Colon Carcinoma Metastatic in the Brain (tissue), 2 donors: Measurements from ENCODE around the gene NUP153.

- PRO-cap, 2 experiments = no peak in any of the 2 experiments
Observed at GRCh38 chr6:16591690-16592602, 169.3 kb downstream of the ATXN1 start.

- PRO-cap, 2 experiments = no peak in any of the 2 experiments
Observed at GRCh38 chr6:16712101-16712691, 49.1 kb downstream of the ATXN1 start.

DNA sequence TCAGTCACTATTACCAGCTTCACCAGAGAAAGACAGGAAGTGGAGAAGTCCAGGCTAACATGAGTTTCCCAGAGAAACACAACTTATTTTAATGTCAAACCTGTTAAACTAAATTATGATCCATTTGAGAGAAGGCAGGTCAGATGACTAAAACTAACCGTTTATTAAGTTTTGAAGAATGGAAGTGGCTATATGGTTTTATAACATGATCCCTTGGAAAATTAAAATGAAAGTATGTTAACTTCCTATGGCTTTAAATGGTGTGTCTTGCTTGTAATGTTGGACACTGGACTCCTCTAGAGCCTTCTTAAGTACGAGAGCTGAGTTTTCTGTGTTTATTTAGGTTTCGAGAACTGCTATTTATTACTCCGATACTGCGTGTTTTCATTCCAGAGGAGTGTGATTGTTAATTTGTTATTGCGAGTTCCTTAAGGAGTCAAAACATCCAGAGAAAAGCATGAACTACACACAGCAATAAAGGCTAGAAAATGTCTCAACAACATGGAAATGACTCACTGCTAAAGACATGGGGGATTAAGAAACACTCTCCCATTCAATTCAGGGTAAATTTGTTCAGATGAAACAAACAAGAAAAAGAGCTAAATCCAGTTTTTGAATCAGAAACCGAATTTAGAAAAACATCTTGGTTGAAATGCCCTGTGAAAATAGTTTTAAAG is 36.2 kb downstream of the ATXN1 start:
- PRO-cap, 2 experiments = no peak in any of the 2 experiments

DNA sequence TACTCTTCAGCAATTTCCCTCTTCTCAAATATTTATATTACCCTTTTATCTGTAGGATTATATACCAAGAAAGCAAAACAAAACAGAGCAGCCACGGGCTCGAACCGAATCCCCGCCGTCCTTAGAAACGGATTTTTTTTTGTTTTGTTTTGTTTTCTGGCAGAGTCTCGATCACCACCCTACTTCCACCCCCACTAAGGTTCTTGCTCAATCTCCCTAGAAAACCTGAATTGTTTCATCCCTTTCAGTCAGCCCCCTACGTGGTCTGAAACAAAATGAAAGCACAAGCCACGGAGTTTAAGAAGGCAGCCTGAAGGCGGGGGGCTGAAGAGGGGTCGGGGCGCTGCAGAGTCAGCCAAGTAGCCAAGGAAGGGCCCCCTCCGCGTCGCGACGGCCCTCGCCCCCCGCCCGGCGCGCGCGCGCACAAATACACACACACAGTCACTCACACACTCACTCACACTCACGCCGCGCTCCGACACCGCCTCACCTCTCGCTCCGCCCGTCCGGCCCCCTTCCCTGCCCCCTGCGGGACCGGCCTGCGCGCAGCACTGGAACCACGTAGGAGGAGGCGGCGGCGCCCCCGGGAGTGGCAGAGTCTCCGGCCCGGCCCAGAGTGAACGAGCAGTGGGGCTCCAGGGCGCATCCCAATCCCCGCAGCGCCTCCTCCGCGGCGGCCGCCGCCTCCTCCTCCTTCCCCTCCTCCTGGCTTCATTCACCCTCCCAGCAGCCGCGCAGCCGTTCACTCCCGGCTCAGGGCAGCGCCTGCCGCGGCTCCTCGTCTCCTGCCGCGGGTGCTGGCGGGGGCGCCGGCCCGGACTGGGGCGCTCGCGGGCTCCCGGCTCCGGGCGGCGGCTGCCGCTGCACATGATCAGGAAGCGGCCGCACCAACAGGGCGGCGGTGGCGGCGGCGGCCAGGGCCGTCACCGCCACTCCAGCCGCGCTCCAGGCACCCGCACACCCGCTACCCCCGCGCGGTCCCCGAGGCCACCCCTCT is 1.4 kb downstream of the ATXN1 start:
- PRO-cap, 2 experiments = peak in 2 of 2 experiments; most common plus-strand start position 460 of the sequence (in 1); most common minus-strand start position 492 of the sequence (in 2)

- PRO-cap, 2 experiments = no peak in any of the 2 experiments
Observed at GRCh38 chr6:17015529-17016639, 86.0 kb upstream of the STMND1 start.

- PRO-cap, 2 experiments = no peak in any of the 2 experiments
Observed at GRCh38 chr6:17603993-17604269, 3.8 kb downstream of the FAM8A1 start.

- PRO-cap, 2 experiments = peak in 2 of 2 experiments; most common minus-strand start chr6:17706868 (in 2)
Observed at GRCh38 chr6:17706714-17706990, at the start of gene NUP153. Gene NUP153, minus strand, starts transcription at chr6:17706925.

DNA sequence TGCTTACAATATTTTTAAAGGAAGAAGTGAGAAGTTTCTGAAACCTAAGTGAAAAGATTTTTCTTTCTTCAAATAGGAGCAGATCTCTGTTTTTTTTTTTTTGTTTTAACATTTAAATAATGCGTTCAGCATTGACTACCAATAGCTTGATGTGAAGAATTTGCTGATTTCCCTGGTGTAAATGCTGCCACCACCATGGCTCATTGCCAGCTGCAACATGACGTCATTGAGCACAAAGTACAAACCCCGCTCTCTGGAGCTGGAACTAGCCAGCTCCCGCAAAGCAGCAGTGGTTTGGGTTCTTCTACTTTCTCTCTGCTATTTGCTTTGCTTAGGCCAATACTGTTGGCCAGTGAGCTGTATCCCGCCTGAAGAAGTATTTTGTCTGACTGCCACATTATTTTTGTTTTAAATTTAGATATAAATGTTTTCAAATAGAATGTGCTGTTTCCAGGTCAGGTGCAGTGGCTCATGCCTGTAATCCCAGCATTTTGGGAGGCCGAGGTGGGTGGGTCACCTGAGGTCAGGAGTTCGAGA is 47.3 kb upstream of the KIF13A start:
- PRO-cap, 2 experiments = no peak in any of the 2 experiments

DNA sequence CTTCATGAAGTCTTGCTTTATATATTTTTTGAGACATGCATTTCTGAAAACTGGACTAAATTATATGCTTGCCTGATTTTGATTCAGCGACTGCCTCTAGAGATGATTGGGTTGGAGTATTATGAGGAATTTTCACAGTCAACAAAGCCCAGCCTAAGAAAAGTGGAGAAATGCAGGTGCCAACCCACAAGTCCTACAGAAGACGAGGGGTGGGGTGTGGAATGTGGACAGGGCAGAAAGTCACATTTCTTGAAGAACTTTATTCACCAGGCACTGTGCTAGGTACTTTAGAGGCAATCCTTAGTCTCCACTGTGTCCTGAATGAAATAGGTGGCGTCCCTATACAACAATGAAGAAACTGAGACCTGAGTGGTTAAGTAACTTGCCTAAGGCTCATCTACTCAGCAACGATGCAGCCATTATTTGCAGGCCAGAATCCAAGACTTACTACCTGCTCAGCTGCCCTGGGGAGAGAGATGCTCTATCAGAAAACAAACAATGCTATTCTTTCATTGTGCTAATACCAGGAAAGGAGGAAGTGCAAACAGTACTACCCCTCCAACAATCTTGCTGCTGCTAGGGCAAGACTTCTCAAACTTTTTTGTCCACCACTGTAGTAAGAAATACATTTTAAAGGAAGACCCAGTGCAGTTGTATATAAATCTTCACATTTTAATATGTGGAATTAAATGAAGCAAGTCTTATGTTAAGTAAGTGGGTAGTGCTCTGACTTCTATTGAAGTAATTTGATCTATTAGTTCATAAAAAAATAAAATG is 106.4 kb downstream of the RNF144B start:
- PRO-cap, 2 experiments = no peak in any of the 2 experiments

GRCh38 chr6:18584982-18585430 is 197.9 kb downstream of the RNF144B start:
- PRO-cap, 2 experiments = peak in 1 of 2 experiments; most common minus-strand start chr6:18585046 (in 1)

DNA sequence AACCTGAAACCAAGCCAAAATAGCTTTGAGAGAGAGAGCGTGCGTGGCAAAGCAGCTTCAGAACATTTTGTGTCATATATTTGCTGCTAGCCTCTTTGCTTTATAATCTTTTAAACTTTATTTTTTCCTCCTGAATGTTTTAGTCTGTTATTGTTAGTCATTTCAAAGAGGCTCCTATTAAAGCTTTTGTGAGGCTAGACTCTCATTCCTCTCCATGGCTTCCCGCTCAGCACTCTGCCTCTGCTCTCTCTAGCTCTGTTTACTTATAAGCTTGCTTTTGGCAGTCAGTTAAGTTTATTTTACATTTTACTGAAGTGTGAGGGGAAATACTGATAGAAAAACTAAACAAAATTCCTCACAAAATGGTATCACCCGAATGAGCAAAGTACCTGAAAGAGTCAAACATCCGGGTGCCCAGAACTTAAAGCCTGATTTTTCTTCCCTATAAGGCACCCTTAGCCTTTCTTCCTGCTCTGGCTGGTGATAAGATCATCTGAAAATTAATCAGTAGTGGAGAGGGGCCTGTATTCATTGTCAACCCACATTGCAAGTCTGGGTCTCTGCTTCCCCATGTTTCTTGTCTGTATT is 605.0 kb upstream of the ID4 start:
- PRO-cap, 2 experiments = no peak in any of the 2 experiments

GRCh38 chr6:19806384-19806770 is 30.8 kb upstream of the ID4 start:
- PRO-cap, 2 experiments = no peak in any of the 2 experiments

DNA sequence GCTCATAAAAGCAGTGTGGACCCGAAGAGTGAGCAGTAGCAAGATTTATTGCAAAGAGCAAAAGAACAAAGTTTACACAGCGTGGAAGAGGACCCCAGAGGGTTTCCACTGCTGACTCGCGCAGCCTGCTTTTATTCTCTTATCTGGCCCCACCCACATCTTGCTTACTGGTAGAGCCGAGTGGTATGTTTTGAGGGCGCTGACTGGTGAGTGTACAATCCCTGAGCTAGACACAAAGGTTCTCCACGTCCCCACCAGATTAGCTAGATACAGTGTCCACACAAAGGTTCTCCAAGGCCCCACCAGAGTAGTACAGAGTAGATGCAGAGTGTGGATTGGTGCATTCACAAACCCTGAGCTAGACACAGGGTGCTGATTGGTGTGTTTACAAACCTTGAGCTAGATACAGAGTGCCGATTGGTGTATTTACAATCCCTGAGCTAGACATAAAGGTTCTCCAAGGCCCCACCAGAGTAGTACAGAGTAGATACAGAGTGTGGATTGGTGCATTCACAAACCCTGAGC is 16.6 kb downstream of the ID4 start:
- PRO-cap, 2 experiments = no peak in any of the 2 experiments

DNA sequence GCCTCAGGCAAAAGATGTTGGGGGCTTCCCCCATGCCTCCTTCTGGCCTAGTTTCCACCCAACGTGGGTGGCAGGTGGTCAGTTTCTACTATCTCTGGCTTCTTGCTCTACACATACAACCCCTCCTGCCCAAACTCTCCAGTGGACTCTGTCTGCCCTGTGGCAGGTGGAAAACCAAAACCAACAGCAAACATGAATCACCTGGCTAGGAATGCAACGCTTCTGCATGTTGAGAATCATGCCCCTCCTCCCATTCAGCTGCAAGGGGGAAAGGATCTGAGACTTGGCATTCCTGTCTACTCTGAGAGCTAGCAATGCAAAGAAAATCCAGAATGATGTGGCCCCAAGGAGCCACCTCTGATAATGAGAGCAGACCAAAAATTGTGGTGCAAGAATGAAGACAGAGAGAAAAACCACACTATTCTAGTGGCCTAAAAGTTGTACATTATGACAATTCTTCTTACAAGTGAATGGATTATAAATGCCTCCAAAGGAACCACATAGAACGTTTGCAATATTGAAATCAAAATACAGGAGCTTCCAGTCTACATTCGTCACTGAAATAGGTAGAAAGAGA is 94.6 kb downstream of the MBOAT1 start:
- PRO-cap, 2 experiments = no peak in any of the 2 experiments

GRCh38 chr6:20200761-20201413 is 11.4 kb downstream of the MBOAT1 start:
- PRO-cap, 2 experiments = no peak in any of the 2 experiments

GRCh38 chr6:20203487-20204576 is 8.4 kb downstream of the MBOAT1 start:
- PRO-cap, 2 experiments = no peak in any of the 2 experiments

DNA sequence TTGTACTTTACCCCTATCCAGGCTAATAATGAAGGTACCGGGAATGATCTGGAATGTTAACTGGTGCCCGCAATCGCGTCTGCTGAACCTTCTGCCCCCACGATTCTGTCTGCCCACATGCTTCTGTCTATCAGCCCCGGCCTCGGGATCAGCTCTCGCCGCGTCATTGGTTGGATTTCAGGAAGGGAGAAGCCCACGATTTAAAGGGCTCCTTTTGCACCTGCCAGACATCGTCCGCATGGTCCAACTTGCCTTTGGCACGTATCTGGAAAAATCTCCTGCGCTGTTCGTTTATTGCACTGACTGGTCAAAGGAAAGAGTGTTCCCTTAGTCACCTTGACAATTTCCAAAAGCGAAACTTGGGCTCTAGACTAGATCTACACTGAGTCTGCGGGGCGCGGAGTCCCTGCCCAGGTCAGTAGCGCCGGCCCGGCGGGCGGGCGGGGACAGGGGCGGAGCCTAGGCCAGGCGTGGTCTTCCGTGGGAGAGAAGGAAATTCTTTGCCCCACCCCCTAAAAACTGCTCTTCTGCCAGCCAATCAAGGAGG is 510 bp upstream of the E2F3 start:
- PRO-cap, 2 experiments = peak in 2 of 2 experiments; most common plus-strand start position 166 of the sequence (in 1); most common minus-strand start position 84 of the sequence (in 1)

DNA sequence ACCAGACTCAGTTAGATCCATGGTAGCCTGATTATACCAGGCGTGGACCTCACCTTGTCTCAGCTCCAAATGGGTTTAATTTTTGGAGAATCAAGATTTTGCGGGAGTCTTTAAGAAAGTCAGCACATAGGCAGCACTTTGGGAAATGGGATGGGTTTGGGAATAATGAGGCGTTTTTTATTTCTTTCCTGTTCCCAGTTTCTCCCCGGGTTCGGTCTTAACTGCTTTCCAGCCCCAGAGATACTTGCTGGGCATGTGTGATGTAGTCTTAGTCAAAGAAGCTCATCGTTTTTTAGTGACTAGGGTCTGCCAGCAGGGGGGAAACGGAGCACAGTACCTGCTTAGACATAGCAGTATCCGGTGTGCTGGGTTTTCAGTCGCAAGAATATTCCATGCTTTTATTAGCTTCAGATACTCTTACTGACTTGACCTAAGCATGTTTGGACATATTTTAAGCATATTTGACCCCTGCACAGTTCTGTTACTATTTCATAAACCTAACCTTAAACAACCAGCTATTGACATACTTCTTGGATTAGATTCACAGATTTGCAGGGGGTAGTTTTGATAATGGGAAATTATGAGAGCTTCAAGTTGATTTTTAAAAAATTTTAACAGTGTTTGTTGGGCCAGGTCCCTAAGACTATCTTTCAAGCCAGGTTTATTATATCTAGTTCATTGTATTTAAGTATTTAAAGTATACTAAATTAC is 2.9 kb downstream of the E2F3 start:
- PRO-cap, 2 experiments = no peak in any of the 2 experiments

DNA sequence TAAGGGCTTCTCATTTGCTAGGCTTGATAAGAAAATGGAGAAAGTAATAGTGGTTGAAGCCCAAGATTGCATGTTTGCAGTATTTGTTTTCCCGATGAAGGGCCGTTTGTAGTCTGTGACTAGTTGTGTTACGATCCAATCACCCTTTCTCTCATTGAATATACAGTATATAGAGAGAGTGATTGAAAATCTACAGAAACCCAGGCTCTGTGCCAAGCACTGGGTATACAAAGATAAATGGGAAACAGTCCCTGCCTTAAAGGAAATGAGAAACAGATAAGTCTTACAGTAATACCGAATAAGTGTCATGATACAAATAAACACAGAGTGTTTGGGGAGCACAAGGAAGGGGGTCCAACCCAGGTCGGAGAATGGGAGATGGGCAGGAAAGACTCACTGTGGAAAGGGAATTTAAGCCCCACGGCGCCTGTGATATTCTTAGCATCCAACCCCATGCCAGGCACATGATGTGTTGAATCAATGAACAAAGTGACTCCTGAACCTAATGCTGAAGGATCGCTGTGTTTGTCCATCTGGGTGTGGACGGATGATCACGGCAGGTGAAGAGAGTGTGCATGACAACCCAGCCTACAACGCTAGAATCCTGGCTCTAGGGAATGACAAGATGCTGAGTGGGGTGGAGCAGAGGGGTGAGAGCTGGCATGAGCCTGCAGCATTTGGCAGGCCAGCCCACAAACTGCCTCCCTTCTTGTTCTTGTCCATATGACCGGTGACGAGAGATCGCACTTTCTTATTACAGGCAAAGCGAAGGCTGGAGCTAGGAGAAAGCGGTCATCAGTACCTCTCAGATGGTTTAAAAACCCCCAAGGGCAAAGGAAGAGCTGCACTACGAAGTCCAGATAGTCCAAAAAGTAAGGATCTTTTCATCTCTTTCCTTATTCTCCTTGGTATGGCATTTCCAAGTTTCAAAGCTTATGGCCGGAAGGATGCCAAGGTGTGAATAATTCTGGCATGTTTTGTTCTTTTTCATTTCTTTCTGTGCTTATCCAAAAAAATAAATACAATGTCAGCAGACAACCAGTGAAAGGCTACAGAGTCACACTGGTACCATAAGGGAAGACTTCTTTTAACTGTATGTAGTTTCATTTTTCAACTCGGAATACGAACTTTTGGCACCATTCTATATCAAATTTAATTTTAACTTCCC is 54.8 kb upstream of the CDKAL1 start:
- PRO-cap, 2 experiments = no peak in any of the 2 experiments

- PRO-cap, 2 experiments = no peak in any of the 2 experiments
Observed at GRCh38 chr6:20811131-20811485, 276.9 kb downstream of the CDKAL1 start.